Temporal lobe (tissue), 2 donors: ENCODE measurements around the genes MYLK2 and BPIFA3.

- RAMPAGE, long total RNA = no peak
Measured at GRCh38 chr20:31665031-31665553, 27.4 kb downstream of the COX4I2 start.

DNA sequence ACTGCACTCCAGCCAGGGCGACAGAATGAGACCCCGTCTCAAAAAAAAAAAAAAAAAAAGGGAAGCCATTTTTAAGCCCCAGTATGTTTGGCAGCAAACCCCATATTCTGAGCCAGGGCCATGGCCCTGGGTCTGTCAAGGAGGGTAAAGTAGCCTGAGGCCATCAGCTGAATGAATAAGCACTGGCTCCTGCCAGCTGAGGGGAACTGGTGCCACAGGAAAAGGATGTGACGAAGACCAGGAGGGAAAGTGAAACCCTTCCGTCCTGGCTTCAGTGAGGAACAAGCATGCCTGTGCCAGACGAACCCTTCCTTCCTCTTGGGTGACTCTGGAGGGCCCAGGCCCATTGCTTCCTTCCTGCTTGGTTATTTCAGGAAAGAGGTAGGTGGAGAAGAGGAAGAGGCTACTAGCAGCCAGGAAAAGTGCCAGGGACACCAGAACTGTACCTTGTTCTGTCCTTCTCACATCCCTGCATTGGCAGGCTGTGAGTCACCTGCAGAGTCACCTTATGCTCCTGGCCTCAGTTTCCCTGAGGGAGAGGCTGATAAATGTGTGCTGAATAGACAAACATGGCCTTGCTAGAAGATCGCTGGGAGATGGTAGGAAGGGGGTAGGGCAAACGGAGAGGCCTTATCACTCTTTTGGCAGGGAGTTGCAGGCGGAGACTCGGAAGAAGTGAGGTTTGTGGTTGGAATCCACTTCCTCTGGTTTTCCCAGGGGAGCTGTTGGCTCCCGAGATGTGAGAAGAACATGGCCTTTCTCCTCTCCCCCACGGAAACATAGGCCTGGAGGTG lies 37.3 kb downstream of the COX4I2 start:
- RAMPAGE, long total RNA = no peak

- RAMPAGE, long total RNA = no peak
Measured at GRCh38 chr20:31678121-31679314, 40.8 kb downstream of the COX4I2 start.

- RAMPAGE, long total RNA = no peak
Measured at GRCh38 chr20:31698615-31699684, 23.7 kb downstream of the BCL2L1 start.

- RAMPAGE, long total RNA = no peak
Measured at GRCh38 chr20:31818921-31819593, at the start of gene MYLK2. MYLK2 (plus strand) TSS chr20:31819356.

DNA sequence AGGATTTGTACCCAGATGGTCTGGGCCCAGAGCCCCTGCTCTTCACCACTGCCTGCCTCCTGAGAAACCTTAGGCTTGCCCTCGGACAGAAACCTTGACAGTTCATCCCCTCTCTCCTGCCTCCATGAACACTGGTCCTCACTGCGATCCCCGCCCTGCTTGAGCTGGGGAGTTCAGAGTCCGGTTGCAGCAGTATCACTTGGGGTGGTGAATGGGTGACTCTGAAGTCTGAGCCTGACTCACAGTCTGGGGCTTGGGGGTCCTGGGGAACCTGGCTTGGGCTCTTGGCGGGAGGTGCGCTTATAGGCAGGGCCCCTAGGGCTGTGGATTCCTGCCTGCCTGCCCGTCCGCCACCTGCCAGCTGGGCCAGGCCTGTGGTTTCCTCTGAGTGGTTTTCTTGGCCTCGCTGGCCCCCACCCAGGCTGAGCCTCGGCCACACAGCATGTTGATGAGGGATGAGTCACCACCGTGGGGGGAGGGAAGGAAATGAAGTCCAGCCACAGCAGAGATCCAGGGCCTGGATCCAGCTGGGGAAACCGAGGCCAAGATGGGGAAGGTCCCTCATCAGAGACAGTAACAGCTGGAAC lies 9.4 kb downstream of the FOXS1 start:
- RAMPAGE, long total RNA = no peak

DNA sequence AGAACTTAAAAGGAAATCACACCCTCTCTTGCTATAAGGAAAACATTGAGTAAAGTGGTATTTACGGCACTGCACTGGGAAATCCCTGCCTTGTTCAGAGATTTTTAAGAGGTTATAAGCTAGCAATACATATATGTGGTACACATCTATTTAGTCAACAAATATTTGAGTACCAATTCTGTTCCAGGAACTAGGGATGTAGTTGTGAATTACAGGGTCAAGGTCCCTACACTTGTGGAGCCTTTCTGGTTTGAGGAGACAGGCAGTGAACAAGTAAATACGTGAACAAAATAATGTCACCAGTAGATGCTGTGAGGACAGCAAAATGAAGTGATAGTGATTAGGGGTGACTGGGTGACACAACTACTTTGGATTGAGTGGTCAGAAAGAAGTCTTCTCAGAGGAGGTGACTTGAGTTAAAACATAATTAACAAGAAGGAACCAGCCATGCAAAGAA lies 1.8 kb downstream of the TM9SF4 start:
- RAMPAGE, long total RNA = no peak

- RAMPAGE, long total RNA = no peak
Measured at GRCh38 chr20:32204550-32205464, 2.7 kb downstream of the PLAGL2 start.

DNA sequence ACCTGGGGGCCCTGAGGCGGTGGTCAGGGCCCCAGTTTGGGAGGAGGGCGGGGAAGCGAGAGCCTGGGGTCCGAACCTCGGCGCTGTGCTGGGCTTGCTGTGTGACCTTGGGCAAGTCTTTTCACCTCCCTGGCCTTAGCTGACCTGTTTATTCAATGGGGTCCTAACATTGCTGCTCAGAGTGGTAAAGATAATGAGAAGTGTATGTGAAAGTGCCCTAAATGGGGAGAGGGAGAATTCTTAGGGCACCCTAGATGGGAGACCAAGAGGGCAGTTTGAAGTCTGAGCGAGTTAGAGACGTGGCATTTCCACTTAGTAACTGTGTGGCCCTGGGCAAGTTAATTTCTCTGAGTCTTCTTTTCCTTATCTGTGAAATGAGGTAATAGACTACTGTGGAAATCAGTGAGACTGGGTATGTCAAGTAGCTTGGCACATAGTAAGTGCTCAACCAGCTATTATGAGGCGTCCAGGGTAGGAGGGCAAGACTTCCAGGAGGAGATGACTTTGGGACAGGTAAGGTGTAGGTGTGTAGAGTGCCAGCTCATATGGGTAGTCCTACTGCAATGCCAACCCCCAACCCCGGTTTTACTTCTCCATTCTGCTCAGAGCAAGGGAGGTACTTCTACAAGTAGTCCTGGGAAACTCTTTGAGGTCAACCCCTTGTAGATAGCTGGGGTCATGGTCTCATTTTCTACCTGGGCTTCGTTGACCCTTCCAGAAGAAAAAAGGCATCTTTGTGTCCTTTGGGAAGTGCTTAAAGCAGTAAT lies 727 bp downstream of the KIF3B start:
- RAMPAGE, long total RNA = no peak

- RAMPAGE, long total RNA = no peak
Measured at GRCh38 chr20:32452005-32452437, 93.9 kb downstream of the ASXL1 start.

DNA sequence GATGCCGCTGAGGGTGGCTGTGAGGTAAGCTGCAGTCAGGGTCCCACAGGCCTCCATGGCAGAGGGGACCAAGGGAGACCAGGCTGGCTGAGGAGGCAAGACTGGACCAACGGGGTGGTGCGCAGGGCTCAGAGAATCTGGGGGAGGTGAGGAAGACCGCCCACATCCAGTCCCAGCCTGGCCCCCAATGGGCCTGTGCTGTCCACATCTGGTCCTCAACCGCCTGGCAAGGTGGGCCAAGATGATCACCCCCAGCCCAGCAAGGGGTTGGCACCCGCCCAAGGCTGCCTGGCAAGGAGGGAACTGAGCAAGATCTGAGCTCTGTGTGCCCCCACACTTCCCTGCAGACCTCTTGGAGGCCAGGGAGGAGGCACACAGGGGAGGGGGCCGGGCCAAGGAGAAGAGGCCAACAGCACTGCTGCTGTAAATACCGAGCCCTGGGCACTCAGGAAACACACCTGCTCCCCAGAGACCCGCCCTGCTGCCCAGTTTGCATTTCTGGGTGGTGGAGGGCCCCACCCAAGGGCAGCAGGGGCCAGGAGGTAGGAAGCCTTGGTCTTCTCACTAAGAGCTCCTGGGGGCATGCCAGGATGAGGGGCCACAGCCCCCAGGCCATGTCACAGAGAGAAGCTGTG lies 109.5 kb downstream of the ASXL1 start:
- RAMPAGE, long total RNA = no peak

DNA sequence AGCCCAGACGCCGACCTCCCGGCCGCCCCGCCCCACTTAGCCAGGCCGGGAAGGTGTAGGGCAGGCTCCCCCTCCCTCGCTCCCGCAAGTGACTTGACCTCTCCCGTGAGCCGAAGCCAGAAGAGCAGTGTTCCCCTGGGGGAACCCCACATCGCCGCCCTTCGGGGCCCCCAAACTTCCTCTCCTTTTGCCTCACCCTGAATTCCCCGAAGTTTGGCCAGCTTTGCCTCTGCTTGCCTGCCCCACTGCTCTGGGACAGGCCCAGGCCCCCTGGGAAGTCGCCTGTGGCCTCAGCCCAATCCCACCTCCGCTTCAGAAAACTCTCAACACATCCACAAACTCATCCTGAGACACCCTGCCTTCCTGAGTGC lies 527 bp upstream of the NOL4L start:
- RAMPAGE, long total RNA = no peak

DNA sequence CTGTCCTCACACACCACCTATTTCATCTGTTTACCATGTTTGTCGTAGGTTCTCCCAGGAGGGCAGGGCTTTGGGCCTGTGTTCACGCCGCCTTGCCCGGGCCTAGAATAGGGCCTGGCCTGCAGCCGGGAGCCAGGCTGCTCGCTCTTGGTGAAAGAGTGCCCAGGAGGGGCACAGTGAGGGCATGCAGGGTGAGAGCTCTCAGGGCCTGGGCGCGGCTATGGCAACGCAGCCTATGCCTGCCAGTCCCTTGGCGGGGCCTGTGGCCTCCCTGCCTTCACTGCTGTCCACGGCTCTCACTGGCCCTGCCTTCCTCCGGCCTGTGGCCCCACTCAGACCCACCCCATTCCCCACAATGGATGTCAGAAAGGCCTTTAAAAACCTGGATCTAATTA lies 22.6 kb upstream of the NOL4L start:
- RAMPAGE, long total RNA = no peak

- RAMPAGE, long total RNA = no peak
Measured at GRCh38 chr20:32621085-32621926, 36.2 kb upstream of the NOL4L start.

DNA sequence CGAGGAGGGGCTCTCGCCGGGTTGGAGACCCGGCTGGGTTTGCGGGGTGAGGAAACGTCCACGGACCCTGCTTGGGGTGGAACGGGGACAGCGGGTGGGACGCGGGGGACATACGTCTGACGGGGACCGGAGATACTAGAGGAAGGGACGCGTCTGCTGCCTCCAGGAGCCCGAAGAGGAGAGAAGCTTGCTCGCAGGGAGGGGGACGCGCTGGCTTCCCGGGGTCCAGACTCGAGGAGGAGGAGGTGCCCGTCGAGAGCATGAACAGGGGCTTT lies 568 bp downstream of the DNMT3B start:
- RAMPAGE, long total RNA = no peak

- RAMPAGE, long total RNA = no peak
Measured at GRCh38 chr20:32763170-32763664, 1.0 kb downstream of the DNMT3B start.

DNA sequence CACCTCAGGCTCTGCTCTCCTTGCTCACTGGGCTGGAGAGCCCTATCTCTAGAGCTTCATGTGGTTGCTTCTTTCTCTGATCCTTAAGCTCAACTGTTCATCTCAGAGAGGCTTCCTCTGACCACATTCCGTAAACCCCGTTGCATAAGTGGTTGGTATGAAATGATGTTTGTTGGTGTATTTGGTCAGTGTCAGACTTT lies 4.1 kb downstream of the MAPRE1 start:
- RAMPAGE, long total RNA = no peak

- RAMPAGE, long total RNA = no peak
Measured at GRCh38 chr20:32851249-32851738, 7.4 kb upstream of the EFCAB8 start.

GRCh38 chr20:33167682-33168091 lies 272 bp upstream of the BPIFA2 start:
- RAMPAGE, long total RNA = no peak

GRCh38 chr20:33217065-33217437 lies at the start of gene BPIFA3:
BPIFA3 (plus strand) TSS chr20:33217352.
- RAMPAGE, long total RNA = no peak